ENCODE data around the gene JAK1.

GRCh38 chr1:64469134-64469448, 838 bp upstream of the CACHD1 start:
- PRO-cap, 7 experiments: no peak in any of the 7 experiments
- RAMPAGE, long total RNA, 2 experiments: no peak in any of the 2 experiments

GRCh38 chr1:64512410-64512817, 42.5 kb downstream of the CACHD1 start:
- PRO-cap, 7 experiments: no peak in any of the 7 experiments
- RAMPAGE, long total RNA, 2 experiments: no peak in any of the 2 experiments

DNA sequence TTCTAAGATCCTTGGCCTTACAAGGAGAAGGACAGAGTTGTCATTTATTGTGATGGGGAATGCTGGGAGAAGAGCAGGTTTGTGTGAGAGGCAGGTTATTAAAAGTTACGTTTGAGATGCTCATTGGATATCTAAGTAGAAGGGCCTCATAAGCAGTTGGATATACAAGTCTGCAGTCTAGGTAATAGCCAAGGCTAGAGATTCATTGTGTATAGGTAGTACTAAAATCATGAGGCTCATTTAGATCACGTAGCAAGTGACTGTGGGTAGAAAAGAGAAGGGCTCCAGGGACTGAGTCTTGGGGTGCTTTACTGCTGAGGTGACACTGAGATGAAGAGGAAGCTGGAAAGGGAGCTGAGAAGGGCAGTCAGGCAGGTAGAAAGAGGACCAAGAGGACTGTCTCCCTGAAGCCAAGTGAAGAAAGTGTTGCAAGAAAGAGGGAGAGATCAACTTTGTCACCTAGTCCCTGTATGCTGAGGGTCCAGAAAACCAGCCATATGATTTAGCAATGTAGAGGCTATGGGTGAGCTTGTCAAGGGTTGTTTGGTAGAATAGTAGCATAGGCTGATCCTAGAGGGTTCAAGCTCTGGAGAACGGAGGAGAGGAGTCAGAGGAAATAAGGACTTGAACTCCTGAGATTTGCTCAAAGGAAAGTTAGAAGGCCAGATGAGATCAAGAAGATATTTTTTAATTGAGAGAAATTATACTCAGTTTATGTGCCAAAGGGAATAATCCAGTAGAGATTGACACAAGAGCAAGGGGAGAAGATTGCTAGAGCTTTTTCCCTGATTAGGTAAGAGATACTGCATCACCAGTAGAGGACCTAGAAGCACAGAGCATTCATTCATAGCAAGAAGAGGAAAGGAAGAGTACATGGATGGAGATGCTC, 137.2 kb downstream of the CACHD1 start:
- PRO-cap, 7 experiments: no peak in any of the 7 experiments
- RAMPAGE, long total RNA, 2 experiments: start-site peak on the plus strand in 1 of 2 experiments, centred at position 492 of the sequence, 10 reads per replicate

GRCh38 chr1:64679294-64680203, 65.3 kb upstream of the RAVER2 start:
- PRO-cap, 7 experiments: no peak in any of the 7 experiments
- RAMPAGE, long total RNA, 2 experiments: no peak in any of the 2 experiments

GRCh38 chr1:64745238-64745604, 346 bp downstream of the RAVER2 start:
- PRO-cap, 7 experiments: peak in 2 of 7 experiments; most common plus-strand start chr1:64745326 (in 1); most common minus-strand start chr1:64745345 (in 1)
- RAMPAGE, long total RNA, 2 experiments: no peak in any of the 2 experiments

DNA sequence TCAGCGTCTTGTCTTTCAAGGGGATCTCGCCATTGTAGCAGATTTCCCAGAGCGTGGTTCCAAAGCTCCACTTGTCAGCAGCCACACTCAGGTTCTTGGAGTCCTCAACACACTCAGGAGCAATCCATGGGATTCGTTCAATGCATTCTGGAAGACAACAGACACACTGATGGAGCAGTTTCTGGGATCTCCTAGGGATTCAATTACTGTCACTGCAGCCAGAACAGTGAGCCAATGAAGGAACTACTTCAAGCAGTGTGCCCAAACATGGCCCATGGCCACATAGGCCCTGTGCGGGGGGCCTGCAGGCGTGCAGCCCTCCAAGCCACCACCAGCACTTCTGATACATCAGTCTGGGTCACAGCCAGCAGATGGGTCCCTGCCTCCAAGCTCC, 99.2 kb downstream of the RAVER2 start:
- PRO-cap, 7 experiments: no peak in any of the 7 experiments
- RAMPAGE, long total RNA, 2 experiments: no peak in any of the 2 experiments

GRCh38 chr1:64846532-64847126, 101.8 kb downstream of the RAVER2 start:
- PRO-cap, 7 experiments: no peak in any of the 7 experiments
- RAMPAGE, long total RNA, 2 experiments: no peak in any of the 2 experiments

DNA sequence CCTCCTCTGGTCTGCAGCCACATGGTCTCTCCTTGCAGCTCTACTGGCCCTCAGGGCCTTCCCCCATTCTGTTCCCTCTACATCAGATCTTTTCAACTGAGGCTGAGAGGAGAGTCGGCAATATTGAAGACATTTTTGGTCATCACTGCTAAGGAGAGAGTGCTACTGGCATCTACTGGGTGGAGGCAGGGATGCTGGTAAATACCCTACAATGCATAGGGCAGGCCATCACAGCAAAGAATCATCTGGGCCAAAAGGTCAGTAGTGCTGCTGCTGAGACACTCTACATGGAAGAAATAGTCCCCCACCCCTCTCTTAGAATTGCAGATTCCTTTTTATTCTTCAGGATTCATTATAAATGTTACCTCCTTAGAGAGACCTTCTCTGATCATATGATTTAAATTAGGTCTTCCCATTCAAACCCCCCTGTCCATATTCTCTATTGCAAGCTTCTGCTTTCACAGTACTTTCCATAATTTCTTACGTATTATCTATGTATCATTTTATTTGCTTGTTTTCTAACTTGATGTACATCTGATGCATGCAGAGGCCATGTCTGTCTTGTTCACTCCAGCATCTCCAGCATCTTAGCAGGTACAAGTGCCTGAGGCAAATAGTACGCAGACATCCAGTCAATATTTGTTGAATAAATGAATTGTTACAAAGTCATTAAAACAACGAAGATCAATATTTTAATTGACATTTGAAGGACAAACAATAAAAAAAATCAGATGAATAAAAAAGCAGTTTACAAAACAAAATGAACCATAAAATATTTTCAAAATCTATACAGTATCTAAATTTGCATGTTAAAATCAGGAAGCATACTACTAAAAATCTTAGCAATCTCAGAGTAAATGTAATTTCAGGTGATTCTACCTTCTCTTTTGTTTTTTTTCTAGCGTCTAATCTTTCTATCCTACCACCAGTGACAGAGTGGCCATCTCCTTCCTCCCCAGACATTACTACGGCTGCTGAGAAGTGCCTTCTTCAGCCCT, 94.0 kb downstream of the JAK1 start:
- PRO-cap, 7 experiments: no peak in any of the 7 experiments
- RAMPAGE, long total RNA, 2 experiments: no peak in any of the 2 experiments

DNA sequence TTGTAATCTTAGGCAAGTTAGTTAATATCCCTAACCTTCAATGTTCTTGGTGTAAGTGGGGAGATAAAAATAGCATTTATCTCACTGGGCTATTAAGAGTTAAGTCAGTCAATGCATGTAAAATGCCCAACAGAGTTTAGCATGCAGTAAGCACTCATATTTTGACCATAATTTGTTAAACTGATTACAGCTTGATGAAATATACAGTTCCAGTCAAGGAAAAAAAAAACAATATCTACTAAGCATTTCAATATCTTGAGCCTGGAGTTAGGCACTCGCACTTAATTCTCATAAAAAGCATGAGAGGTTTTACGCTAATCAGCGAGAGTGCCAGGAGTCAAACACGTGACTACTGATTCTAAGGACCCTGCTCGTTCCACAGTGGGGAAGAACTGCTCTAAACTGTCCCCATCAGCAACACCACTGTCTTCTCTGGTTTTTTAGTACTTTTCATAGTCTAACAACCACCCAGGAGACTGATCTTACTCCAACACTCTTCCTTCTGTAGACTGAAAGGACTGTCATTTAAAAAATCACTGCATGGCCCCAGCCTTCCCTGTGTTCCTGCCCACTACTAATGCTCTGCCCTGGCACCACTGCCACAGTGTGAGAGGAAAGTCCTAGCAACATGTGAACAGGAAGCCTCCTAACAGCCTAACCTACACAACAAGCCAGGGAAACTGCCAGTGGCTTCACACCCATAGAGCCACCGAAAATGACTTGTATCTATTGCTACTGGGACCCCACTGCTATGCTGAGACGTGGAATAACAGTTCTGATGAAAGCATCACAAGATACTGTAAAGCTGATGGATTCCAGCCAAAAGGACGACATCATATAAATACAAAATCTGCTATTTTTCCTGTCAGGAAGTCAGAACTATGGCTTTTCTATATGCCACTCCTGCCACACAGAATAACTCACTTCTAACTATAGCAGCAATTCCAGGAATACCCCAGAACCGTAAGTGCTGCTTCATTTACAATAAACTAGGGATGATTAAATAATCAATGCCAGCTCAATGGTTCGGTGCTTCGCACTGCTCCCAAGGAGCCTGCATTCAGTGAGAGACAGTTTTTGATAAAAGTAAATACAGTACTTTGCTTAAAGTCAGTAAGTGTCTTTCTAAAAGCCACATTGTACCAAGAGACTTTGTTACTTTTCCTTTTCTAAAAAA, 75.0 kb downstream of the JAK1 start:
- PRO-cap, 7 experiments: no peak in any of the 7 experiments
- RAMPAGE, long total RNA, 2 experiments: no peak in any of the 2 experiments

GRCh38 chr1:64894795-64895160, 71.6 kb downstream of the JAK1 start:
- PRO-cap, 7 experiments: no peak in any of the 7 experiments
- RAMPAGE, long total RNA, 2 experiments: no peak in any of the 2 experiments

- PRO-cap, 7 experiments: no peak in any of the 7 experiments
- RAMPAGE, long total RNA, 2 experiments: no peak in any of the 2 experiments
Observed at GRCh38 chr1:64939968-64940403, 26.4 kb downstream of the JAK1 start.

DNA sequence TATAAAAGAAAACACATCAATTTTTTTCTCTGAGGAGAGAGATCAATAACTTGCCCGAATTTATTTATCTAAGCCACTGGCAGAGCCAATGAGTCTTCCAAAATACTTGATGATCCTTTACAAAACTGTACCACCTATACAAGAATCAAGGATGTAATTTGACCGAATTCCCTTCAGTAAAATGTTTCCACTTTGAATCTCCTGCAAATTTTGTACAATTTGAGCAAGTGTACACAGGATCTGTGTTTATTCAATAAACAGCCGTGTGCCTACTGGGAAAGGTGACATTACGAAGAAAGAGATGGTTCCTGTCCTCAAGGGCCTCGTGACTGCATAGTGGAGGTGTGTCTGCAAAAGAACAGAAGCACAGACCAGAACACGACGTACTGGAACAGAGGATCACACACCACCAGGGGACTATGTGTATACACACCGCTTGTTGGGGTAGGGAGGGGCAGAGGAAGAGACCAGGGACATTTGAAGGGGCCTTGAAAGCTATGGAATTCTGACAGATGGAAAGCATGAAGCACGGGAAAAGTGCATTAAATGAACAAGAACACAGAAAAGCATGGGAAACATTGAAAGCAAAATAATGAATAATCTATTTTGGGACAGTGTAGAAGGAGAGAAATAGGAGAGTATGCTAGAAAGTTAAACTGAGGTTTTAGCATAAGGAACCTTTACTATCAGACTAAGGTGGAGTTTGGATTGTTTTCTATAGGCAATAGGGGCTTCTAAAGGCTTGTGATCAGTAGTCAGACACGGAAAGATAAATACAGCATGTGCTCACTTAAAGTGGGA, 11.2 kb downstream of the JAK1 start:
- PRO-cap, 7 experiments: no peak in any of the 7 experiments
- RAMPAGE, long total RNA, 2 experiments: no peak in any of the 2 experiments

GRCh38 chr1:64965870-64966798, at the start of gene JAK1:
TSS of gene JAK1 (minus strand) at chr1:64966549.
- PRO-cap, 7 experiments: peak in 7 of 7 experiments; most common plus-strand start chr1:64966013 (in 5); most common minus-strand start chr1:64966519 (in 4)
- RAMPAGE, long total RNA, 2 experiments: no peak in any of the 2 experiments

- PRO-cap, 7 experiments: no peak in any of the 7 experiments
- RAMPAGE, long total RNA, 2 experiments: no peak in any of the 2 experiments
Observed at GRCh38 chr1:65147262-65147420, 862 bp upstream of the AK4 start.

DNA sequence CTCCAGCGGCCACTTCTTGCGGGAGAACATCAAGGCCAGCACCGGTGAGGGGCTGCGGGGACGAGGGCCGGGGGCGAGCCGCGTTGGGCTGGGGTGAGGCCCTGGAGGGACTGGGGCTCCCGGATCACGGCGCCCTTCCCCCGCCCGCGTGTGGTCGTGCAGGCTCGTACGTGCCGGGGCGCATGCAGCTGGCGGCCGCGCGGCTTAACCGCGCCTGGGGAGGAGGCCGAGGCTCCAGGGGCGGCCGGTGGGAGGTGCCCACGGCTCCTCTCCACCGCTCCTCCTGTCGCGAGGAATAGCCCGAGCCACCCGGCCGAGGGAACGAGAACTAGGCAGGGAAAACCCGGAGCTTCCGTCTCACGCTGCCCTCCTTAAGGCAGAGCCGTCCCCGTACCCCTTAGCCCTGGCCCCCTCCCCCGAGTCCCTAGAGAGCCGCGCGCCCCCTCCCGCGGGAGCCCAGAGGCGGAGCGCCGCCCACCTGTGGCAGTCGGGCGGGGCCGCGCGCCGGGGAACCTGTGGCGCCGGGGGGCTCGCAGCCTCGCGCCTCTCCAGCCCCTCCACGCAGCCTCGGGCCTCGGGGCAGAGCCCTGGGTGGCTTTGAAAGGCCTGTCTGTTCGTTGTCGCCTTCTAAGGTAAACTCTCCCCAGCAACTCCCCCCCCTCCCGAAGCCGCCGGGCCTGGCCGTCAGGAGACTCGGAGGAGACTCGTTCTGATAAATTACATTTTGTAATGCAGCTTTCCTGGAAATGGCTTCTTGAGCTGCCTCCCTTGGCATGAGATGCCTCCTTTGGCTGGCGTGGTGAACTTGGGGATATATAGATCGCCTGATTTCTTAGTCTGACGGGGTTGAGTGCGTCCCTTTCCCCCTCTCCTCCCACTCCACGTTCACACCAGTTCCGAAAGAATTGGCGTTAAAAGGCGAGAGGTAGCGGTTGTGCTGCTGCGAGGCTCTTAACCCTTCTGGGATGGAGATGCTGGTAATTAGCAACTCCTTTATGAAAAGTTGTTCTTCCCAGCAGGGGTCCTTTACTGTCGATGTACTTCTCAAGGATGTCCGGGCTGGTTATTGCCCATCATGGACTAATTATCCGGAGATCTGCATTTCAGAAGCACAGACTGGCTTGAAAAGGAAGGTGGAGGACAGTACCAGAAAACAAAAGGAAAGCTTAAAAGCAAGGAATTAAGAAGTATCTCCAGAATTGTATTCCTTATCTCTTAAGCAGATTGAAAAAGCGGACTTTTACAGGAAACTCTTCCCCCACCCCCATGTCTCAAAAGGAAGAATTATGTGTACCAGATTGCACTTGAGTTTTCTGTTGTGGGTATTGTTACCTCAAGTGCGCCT, 978 bp downstream of the AK4 start:
- PRO-cap, 7 experiments: peak in 7 of 7 experiments; most common plus-strand start position 486 of the sequence (in 7); most common minus-strand start position 396 of the sequence (in 3)
- RAMPAGE, long total RNA, 2 experiments: start-site peak on the plus strand in 2 of 2 experiments, centred at positions 513 to 519 of the sequence, 17 to 29 reads per replicate

GRCh38 chr1:65165505-65166163, 17.6 kb downstream of the AK4 start:
- PRO-cap, 7 experiments: no peak in any of the 7 experiments
- RAMPAGE, long total RNA, 2 experiments: no peak in any of the 2 experiments

DNA sequence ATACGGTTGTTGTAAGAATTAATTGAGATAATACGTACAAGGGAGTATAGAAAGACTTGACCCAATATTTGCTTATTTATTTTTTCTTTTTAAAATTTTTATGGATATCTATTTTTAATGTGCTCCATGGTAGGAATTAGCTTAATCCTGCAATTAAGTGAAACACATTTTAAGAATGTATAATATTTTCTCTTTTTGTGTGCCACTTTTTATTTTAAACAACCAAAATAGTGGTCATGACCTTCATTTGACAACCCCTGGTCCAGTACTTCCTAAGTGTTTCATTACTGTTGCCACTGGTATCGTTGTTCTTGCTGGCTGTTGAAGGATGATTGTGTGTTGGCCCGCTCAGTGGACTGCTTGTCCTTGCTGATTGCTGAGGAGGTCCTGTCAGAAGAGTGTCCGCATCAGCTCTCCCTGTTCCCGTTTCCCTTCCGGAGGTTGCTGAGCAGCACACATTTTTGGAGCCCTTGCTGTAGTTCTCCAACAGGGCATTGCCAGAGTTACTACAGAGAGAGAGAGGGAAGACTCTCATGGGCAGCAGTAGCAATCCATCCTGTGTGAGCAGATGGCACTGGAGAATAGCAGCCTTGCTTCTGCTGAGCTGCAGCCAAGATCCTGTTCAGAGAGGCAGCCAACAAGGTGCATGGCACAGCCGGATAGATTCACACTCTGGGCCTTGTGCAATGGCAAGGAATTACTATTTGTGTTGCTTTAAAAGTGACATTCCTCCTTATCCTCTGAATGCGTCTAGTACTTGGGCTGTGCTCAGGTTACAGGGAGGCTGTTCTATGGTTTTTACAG, 27.0 kb downstream of the AK4 start:
- PRO-cap, 7 experiments: no peak in any of the 7 experiments
- RAMPAGE, long total RNA, 2 experiments: no peak in any of the 2 experiments

- PRO-cap, 7 experiments: peak in 1 of 7 experiments; most common plus-strand start chr1:65248204 (in 1); most common minus-strand start chr1:65248092 (in 1)
- RAMPAGE, long total RNA, 2 experiments: no peak in any of the 2 experiments
Observed at GRCh38 chr1:65247892-65248354, 61.4 kb upstream of the DNAJC6 start.

- PRO-cap, 7 experiments: peak in 2 of 7 experiments; most common minus-strand start chr1:65310184 (in 1)
- RAMPAGE, long total RNA, 2 experiments: no peak in any of the 2 experiments
Observed at GRCh38 chr1:65309797-65310512, 612 bp downstream of the DNAJC6 start.

- PRO-cap, 7 experiments: peak in 1 of 7 experiments; most common minus-strand start chr1:65528019 (in 1)
- RAMPAGE, long total RNA, 2 experiments: no peak in any of the 2 experiments
Observed at GRCh38 chr1:65527526-65528281, 107.2 kb downstream of the LEPR start.

Measured in ovary (tissue), 7 donors.